ENCODE data around the genes NRSN2, RBCK1 and TCF15.

- RRBS, result 2% methylated on average over 35 of the region's 62 CpGs
Measured at GRCh38 chr20:298030-298861, 876 bp downstream of the ZCCHC3 start.

- RRBS, result under 1% methylated on average over 18 of the region's 75 CpGs
Measured at GRCh38 chr20:323945-325073, 1.0 kb upstream of the SOX12 start.

GRCh38 chr20:327219-327730, 1.9 kb downstream of the SOX12 start:
- RRBS, result 9% methylated on average over 28 of the region's 38 CpGs

DNA sequence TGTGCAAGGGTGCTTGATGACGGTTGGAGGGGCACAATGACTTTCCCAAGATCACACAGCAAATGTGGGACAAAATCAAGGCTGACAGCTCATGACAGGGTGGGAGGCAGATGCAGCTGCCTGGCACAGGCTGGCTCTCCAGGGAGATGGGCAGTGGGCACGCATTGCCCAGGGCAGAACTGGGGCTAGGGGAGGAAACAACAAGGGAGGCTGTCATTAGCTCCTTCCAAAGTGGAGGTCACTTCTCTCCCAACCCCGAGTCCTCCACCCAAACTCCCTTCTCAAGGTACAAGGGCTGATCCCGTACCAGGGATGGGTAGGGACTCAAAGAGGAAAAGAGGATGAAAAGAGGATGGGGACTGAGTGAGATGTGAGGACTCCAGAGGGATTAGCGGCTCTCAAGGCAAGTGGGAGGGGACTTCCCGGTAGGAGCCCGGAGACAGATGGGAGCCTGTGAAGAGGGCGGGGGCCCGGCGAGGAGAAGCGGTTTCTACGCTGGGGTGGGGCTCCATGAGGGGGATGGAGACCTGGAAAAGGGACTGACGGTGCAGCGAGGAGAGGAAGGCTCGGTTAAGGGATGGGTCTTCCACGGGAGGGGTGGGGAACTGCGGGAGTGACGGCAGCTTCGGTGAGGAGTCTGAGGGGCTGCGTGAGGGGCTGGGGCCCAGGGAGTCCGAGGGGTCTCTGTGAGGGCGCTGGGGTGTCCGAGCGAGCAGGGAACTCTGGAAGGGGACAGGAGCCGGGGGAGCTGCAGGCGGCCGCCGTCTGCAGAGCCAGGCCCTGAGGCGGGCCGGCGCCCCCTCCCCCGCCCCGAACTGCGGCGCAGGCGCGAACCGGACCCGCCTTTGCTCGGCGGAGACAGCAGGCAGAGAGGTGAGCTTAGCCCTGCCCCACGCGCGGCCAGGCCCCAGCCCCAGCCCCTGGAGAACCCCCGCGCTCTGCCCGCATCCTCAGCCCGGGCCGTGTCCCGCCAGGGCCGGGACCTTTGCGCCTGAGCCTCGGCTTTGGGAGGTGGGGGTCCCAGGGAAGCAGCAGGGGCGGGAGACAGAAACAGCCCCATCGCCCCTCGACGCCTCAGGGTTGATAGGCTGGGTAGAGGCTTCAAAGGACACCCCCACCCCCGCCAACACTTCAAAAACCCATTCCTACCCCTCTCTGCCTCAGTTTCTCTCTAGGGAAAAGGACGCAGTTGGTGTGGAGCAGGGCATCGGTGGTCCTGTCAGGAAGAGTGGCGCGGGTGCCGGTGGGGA, at the start of gene NRSN2:
Gene NRSN2, plus strand, starts transcription at position 842 of the 1,250 bp plus-strand sequence.
- RRBS, result 78% methylated on average over 17 of the region's 63 CpGs

GRCh38 chr20:371799-372474, 8.6 kb upstream of the TRIB3 start:
- RRBS, result no CpG with 5 or more reads among the region's 7 CpGs

GRCh38 chr20:401731-402384, 6.2 kb upstream of the RBCK1 start:
- RRBS, result no CpG with 5 or more reads among the region's 7 CpGs

DNA sequence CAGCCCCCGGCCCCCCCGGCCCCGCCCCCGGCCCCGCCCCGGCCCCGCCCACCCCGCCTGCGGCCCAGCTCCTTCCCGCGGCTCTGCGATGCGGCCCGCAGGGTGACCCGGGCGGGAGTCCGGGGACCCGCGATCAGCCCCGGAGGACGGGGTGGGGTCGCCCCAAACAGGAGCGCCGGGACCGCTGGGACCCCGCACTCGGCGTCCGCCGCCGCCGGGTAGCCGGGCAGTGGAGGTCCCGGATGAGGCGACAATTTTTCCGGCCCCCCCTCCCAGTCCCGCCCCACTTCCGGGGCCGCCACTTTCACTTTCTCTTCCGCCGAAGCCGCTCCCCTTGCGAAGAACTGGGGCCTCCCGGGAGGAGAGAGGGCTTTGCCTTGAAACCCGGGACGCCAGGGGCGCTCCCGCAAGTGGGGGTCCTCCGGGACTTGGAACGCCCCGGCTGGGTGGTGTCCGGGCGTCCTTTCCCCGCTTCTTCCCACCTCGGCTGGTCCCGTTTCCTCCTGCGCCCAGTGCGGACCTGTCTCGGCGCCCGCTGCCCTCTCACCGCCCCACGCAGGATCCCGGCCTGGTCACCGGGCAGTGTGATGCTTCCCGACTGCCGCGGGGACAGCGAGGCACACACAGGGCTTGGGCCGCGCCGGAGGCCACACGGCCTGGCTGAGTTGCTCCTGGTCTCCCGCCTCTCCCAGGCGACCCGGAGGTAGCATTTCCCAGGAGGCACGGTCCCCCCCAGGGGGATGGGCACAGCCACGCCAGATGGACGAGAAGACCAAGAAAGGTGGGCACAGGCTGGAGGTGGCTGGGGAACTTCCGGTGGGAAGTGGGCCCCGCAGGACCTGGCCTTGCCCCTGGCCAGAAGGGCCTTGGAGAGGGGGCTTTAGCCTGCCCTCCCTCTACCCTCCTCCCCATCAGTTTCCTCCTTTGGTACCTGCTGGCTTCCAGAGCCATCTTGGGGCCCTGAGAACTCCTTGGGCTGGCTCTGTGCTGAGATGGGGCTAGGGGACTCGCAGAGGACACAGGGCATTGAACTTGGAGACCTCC, at the start of gene RBCK1:
Gene RBCK1, plus strand, starts transcription at position 301 of the 1,044 bp plus-strand sequence.
- RRBS, result 1% methylated on average over 52 of the region's 82 CpGs

DNA sequence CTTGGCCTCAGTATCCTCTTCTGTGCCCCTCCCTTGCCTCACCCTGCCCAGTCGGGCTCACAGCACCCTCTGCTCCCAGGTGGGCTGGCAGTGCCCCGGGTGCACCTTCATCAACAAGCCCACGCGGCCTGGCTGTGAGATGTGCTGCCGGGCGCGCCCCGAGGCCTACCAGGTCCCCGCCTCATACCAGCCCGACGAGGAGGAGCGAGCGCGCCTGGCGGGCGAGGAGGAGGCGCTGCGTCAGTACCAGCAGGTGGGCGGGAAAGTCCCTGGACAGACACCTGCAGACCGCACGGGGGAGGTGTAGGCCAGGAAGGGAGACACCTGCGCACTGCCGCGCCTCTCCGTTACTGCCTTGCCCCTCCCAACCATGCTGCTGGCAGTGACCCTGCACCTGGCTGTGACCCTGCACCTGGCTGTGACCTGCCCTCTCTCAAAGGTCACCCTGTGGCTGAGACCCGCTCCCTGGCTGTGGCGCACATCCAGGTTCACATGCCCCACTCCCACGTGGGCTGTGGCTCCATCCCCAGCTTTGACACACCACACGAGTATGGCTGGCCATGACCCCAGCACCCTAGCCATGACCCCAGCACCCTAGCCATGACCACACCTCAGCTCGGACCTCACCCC, 11.5 kb downstream of the RBCK1 start:
- RRBS, result 98% methylated on average over 4 of the region's 30 CpGs

- RRBS, result no CpG with 5 or more reads among the region's 3 CpGs
Measured at GRCh38 chr20:445207-445486, 17.2 kb downstream of the TBC1D20 start.

DNA sequence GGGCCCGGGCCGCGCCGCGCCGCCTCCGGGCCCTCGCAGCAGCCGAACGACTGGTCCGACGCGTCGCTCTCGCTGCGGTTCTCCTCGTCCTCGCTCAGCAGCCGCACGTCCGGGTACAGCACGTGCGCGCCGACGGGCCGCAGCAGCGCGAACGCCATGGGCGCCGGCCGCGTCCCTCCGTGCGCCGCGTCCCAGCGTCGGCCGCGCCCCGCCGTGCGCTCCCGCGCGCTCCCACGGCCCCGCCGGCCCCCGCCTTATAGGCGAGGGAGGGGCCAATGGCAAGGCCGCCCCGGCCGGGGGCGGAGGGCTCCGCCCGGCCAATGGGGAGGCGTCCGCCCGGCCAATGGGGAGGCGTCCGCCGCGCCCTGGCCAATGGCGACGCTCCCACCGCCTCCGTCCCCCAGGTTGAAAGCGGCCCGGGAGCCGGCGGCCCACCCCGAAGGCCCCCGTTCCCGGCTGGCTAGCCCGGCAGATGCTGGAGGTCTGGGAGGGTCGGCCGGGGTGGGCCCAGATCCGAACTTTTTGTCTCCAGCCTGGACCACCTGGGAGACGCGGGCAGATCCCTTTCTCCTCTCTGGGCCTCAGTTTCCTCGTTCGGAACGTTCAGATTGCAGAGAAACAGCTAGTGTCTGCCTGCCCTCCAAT, at the start of gene TCF15:
Gene TCF15, minus strand, starts transcription at position 230 of the 645 bp plus-strand sequence.
- RRBS, result 96% methylated on average over 16 of the region's 86 CpGs

GRCh38 chr20:958736-959243, 42.7 kb upstream of the ANGPT4 start:
- RRBS, result no CpG with 5 or more reads among the region's 18 CpGs

GRCh38 chr20:1005465-1005925, 3.4 kb upstream of the RSPO4 start:
- RRBS, result no CpG with 5 or more reads among the region's 4 CpGs

- RRBS, result no CpG with 5 or more reads among the region's 5 CpGs
Measured at GRCh38 chr20:1123060-1123593, 4.7 kb downstream of the PSMF1 start.

- RRBS, result no CpG with 5 or more reads among the region's 7 CpGs
Measured at GRCh38 chr20:1154866-1155665, 29.7 kb downstream of the TMEM74B start.

GRCh38 chr20:1267050-1267597, 1.0 kb downstream of the SNPH start:
- RRBS, result 0% methylated on average over 1 of the region's 9 CpGs

DNA sequence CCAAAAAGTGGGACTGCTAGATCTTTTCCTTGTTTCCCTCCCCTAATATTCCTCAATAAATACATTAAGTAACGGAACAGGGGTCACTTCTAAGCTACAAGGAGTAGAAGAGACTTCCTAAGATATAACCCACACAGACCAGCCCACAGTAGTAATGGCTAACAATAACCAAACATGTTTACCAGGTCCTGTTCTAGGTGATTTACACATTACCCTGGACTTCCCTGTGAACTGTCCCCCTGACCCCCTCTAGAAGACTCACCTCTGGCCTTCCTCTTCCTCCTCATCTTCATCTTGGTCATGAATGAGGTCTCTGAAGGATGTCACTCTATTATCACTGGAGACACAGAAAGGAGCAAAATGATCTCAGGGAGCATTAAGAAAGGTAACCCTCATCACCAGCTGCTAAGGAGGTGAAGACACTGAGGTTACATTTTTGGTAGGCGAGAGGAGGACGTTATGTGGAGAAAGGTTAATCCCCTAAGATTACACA, 8.7 kb downstream of the NSFL1C start:
- RRBS, result no CpG with 5 or more reads among the region's 3 CpGs

DNA sequence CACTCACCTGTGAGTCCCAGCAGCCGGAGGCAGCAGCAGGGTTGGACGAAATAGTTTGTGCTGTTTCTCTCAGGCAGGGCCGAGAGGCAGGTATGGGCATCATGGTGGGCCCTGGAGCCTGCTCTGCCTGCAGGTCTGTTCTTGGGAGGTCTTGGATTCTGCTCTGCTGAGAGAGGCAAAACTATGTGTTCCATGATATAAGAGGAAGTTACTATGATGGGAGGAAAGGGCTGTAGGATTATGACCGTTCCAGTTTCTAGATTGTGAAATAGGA, 20.4 kb downstream of the SIRPD start:
- RRBS, result no CpG with 5 or more reads among the region's 4 CpGs

DNA sequence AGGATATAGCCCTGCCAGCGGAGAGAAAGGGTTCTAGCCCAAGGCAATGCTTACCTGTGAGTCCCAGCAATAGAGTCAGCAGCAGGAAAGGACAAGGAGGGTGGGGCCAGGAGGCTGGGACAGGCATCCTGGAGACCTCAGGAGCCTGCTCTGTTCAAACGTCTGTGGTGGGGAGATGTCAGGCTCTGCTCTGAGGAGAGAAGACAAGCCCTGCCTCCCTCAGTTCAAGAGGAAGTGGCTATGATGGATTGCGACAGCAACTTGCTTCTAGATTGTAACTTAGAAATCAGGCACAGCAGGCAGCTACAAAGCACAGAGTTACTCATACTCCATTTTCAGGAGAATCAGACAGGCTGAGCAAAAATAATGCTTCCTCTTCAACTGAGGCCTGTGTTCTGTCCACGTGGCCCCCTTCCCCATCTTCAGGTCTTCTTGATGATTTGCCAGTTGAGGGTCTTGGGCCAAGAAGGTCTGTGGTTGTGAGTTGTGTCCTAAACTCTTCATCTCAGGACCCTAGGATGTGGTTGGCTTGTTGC, 31.1 kb upstream of the SIRPD start:
- RRBS, result no CpG with 5 or more reads among the region's 4 CpGs

DNA sequence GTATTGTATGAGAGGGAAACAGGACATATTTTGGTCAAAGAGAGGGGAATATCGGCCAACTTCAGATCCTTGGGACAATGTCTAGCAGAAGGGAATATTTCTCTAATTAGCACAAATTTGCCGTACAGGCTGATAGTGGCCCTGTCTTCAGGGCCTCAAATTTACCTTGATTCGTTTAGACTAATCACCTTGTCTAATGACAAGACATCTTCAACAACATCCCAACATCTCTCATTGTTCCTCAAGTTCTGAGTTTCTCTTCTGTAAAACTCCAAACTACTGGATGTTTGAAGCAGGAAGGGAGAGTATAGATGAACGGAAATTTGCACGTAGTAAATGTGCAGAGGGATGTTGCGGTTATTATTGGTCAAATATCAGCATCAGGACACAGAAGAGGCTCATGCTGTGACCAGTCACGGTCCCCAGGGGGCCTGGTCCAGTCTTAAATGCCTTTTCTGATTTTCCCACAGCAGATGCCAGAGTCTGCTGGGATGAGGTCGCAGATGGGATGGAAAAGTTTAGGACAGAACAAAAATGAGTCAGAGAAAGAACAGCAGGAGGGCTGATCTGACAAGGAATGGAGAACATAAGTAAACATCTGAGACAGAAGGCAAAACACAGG, 11.6 kb upstream of the SIRPG start:
- RRBS, result no CpG with 5 or more reads among the region's 8 CpGs

GRCh38 chr20:1827794-1828457, 67.3 kb upstream of the SIRPA start:
- RRBS, result 97% methylated on average over 4 of the region's 13 CpGs